Measurements from ENCODE around the gene KIDINS220.

- CAGE, long polyA plus RNA = no peak
- RRBS = no CpG with 5 or more reads among the region's 10 CpGs
These were observed 559.2 kb upstream of the ID2 start for GRCh38 chr2:8122592-8123052.

GRCh38 chr2:8193482-8194777 lies 487.9 kb upstream of the ID2 start:
- CAGE, long polyA plus RNA = no peak
- RRBS = no CpG with 5 or more reads among the region's 21 CpGs

- CAGE, long polyA plus RNA = no peak
- RRBS = no CpG with 5 or more reads among the region's 15 CpGs
These were observed 432.6 kb upstream of the ID2 start for GRCh38 chr2:8249150-8249750.

GRCh38 chr2:8479152-8479888 lies 202.5 kb upstream of the ID2 start:
- CAGE, long polyA plus RNA = no peak
- RRBS = no CpG with 5 or more reads among the region's 15 CpGs

- CAGE, long polyA plus RNA = no peak
- RRBS = no CpG with 5 or more reads among the region's 13 CpGs
These were observed 141.9 kb upstream of the ID2 start for GRCh38 chr2:8539804-8540523.

- CAGE, long polyA plus RNA = no peak
- RRBS = 82% methylated on average over 13 of the region's 37 CpGs
These were observed 98.2 kb upstream of the ID2 start for GRCh38 chr2:8583484-8584162.

DNA sequence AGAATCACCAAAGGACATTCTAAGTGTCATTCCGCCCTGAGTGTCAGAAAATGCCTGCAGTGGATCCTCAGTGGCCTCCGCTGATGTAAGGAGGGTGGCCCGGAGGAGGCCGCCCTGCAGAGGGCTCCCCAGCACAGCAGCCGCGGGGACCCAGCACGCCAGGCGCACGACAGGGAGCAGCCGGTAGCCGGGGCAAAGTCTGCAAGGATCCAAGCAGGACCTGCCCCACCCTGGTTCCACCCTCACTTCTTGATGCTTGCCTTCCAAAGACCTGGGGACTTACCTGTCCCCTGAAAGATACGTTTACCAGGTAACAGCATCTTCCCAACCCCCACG lies 54.1 kb upstream of the ID2 start:
- CAGE, long polyA plus RNA = no peak
- RRBS = 96% methylated on average over 6 of the region's 13 CpGs

- CAGE, long polyA plus RNA = no peak
- RRBS = no CpG with 5 or more reads among the region's 19 CpGs
These were observed 22.5 kb upstream of the ID2 start for GRCh38 chr2:8659082-8659964.

- CAGE, long polyA plus RNA = no peak
- RRBS = 5% methylated on average over 17 of the region's 61 CpGs
These were observed 3.2 kb downstream of the ID2 start for GRCh38 chr2:8684927-8685527.

DNA sequence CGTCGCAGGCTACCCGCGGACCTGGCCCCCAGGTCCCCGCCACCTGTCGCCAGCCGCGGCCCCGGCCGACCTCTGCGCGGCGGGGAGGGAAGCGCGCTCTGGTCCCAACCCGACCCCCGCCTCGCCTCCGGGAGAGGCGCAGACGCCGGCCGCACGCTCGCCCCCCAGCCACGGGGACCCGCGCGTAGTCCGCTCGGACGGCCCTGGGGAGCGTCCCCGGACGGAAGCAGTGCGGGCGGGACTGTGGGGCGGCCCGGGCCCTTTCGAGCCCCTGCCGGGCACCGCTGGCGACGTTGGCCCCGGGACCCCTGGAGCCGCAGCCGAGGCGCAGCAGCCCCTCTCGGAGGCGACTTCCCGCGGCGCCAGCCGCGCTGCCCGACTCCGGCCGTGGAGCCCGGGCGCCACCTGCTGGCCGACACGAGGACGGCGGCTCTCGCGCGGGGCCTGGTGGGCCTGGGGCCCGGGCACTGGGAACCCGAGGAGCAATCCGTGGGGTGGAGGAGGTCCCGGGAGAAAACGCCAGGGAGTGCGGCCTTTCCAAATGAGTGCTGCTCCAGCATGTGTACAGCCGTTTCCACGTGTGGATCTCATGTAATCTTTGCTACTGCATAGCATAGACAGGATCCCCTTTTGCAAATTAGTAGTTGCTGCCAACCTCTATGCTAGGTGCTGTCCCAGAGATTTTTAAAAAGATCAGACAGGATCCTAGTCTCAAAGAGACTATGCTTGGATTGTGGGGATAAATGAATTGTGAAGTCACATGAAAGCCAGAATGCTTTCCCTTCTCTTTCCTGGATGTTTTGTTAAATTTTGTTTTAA lies 3.9 kb downstream of the ID2 start:
- CAGE, long polyA plus RNA = no peak
- RRBS = 2% methylated on average over 56 of the region's 75 CpGs

DNA sequence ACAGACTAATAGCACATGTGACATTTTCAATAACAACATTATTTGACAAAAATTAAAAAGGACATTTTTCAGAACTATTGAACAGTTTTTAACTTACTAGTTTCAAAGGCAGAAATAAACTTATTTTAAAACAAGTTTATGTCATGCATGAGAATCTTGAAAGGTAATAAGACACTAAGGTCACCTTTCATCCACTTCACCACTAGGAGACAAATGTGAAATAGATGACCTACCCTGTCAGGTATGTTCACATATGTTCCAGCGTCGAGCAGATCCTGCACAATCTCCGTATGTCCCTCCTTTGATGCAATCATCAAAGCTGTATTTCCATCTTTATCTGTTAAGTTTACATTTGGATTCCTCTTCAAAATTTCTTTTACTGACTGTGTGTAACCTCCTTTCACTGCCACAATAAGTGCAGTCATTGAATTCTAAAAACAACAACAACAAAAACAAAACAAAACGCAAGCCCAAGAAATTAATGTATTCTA lies 34.7 kb downstream of the KIDINS220 start:
- CAGE, long polyA plus RNA = no peak
- RRBS = no CpG with 5 or more reads among the region's 4 CpGs

GRCh38 chr2:8837138-8838096 lies at the start of gene KIDINS220:
Gene KIDINS220, minus strand, starts transcription at chr2:8837613.
- CAGE, long polyA plus RNA = no peak
- RRBS = 1% methylated on average over 34 of the region's 73 CpGs

DNA sequence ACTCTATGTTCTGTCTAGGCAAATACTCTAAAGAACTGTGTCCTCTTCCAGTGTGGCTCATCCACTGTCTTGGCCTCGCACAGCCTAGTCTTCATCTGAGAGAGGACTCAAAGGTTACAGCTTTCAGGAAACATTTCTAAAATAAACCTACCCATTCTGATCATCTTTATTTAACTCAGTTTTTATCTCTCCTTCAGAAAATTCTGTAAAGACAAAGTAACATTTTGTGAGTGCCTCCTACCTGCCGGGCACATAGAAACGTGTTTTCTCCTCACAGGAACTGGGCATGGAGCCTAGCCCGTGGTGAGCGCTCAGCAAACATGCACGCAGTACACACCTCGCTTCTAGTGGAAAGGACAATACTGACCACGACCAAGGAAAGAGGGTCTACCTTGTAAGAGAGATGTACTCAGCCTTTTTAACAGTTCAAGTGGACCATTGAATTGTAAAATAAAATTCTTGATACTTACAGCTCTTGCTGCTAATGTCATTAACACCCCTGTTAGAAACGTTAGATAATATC lies 24.8 kb upstream of the KIDINS220 start:
- CAGE, long polyA plus RNA = no peak
- RRBS = no CpG with 5 or more reads among the region's 9 CpGs

DNA sequence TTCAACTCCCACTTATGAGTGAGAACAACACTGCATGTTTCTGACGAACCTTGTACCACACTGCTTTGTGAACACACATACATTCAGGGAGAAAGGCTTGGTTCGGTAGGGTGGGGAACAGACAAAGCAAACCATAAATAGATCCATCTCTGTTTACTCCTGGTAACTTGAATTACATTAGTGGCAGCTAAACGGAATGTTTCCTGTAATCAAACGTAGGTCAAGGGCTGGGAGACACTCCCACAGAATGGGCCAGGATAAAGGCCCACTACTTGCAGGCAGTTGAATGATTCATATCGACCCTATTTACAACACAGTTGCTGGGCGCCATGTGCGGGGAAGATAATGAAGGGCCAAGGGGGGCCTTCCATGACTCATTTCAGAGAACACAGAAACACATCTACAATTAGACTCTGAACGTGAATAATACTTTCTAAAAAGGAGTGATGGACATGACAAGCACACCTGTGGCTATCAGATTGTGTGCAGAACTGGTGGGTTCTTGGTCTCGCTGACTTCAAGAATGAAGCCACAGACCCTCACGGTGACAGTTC lies 56.8 kb upstream of the KIDINS220 start:
- CAGE, long polyA plus RNA = no peak
- RRBS = no CpG with 5 or more reads among the region's 10 CpGs

DNA sequence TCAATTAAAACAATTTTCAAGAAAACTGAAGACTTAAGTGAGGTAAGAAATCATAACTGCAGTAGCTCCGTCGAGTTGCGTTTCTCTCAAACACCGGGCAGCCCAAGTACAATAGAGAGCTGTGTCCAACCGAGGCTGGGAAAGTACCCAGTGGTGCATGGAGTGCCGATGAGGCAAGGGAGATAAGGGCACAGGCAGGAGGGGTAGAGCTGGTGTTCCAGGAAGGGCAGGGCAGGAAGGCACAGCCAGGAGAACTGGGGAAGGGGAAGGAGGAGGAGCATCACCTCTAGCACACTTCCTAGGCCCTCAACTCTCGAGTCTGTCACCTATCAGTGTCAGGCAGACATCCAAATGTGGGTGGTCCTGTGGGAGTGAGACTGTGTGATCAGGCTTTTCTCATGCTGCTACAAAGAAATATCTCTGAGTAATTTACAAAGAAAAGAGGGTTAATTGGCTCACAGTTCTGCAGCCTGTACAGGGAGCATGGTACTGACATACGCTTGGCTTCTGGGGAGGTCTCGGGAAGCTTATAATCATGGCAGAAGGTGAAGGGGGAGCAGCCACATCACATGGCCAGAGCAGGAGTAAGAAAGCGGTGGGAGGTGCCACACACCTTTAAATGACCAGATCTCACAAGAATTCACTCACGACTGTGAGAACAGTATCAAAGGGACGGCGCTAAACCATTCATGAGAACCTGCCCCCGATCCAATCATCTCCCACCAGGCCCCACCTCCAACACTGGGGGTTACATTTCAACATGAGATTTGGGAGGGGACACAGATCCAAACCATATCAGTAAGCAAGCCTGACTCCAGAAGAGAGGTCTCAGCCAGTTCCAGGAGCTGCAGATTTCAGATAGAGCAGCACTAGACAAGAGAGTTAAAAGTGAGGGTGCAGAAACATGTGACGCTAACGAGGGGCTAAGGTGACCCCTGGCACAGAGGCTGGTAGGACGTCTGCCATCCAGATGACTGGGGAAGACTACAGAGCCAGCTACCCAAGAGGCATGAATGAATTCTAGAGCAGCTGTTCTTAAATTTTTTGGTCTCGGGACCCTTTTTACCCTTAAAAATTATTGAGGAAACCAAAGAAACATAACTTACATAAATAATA lies 75.7 kb downstream of the MBOAT2 start:
- CAGE, long polyA plus RNA = no peak
- RRBS = no CpG with 5 or more reads among the region's 18 CpGs

GRCh38 chr2:8977692-8978453 lies 25.6 kb downstream of the MBOAT2 start:
- CAGE, long polyA plus RNA = no peak
- RRBS = no CpG with 5 or more reads among the region's 7 CpGs

GRCh38 chr2:9190889-9191600 lies 15.6 kb upstream of the ASAP2 start:
- CAGE, long polyA plus RNA = no peak
- RRBS = 11% methylated on average over 2 of the region's 10 CpGs

DNA sequence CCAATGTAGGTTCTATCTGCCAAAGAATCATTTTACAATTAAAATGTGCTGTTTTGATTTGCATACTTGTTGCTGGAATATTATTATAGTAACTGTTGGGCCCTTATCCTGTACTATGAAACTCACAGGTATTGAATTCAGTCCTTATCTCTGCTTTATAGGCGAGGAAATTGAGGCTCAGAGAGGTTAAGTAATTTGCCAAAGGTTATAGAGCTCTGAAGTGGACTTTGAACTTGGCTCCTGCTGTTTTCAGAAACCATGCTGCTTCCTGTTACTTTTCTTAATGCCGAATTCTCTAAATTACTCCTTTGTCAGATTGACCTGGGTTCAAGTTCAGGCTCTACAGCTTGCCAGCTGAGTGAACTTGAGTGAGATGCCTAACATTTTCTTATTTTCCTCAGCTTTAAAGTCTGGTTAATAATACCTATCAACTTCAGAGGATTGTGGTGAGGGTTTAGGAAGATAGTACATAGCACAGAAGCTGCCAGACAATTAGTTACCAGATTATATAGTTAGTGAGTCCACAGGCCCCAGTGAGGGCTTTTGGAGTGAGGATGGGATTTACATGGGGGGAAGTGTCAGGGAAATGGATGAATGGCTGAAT lies 3.4 kb downstream of the ASAP2 start:
- CAGE, long polyA plus RNA = no peak
- RRBS = no CpG with 5 or more reads among the region's 2 CpGs

DNA sequence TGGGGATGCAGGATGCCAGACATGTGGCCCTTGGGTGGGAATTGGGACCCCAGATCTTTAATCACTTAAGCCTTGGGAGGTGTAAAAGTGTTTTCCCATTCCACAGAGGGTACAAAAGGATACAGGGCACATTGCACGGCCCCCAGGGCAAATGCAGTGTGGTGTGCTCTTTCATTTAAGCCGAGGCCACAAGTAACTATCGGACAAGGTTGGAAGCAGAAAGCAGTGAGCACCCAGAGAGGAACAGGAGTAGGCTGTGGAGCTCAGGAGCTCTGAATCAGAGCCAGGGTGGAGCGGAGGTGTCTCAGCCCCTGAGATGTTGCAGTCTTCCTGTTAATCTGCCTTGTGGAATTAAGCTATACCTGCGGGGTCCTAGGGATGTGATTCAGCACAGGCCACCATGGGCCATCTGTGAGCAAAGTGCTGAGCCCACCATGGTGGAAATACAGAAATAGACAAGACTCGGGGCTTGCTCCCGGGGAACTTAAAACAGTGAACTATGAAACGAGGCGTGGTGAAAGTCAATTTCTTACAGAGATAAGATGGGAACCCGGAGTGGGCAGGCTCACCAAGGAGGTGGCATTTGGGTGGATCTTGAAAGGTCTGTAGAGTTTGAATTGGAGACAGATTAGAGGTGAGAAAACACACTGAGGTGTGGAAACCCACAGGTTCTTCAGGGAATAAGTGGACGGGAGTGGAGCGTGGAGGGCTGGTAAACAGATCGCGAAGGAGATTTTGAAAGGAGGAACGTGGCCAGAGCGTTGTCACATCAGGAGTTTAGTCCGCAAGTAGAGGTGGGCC lies 44.0 kb downstream of the ASAP2 start:
- CAGE, long polyA plus RNA = no peak
- RRBS = 98% methylated on average over 3 of the region's 17 CpGs

DNA sequence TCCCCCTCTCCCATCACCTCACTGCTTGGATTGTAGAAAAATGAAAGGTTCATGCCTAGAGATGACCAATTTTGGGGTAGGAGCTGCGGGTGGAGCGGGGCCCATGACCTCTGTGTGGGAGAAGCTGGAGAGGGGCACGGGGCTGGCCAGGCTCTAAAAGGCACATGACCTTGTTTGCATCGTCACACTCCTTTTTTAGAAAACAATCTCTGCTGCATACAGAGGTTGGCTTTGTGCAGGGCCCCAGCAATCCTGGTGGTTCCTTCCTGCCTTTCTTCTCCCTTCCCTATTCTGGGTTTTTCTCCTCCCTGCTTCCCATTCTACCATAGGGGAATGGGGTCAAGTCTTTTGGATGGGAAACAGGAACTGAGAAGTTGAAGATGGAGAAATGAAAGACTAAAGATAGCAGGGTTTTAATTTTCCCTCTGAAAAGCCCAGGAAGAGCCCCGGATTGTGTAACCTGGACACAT lies 53.8 kb downstream of the ASAP2 start:
- CAGE, long polyA plus RNA = no peak
- RRBS = no CpG with 5 or more reads among the region's 5 CpGs

All from mammary epithelial cell (primary cell).